Frontal cortex (tissue), 2 donors: ENCODE results near the gene ZCCHC17.

DNA sequence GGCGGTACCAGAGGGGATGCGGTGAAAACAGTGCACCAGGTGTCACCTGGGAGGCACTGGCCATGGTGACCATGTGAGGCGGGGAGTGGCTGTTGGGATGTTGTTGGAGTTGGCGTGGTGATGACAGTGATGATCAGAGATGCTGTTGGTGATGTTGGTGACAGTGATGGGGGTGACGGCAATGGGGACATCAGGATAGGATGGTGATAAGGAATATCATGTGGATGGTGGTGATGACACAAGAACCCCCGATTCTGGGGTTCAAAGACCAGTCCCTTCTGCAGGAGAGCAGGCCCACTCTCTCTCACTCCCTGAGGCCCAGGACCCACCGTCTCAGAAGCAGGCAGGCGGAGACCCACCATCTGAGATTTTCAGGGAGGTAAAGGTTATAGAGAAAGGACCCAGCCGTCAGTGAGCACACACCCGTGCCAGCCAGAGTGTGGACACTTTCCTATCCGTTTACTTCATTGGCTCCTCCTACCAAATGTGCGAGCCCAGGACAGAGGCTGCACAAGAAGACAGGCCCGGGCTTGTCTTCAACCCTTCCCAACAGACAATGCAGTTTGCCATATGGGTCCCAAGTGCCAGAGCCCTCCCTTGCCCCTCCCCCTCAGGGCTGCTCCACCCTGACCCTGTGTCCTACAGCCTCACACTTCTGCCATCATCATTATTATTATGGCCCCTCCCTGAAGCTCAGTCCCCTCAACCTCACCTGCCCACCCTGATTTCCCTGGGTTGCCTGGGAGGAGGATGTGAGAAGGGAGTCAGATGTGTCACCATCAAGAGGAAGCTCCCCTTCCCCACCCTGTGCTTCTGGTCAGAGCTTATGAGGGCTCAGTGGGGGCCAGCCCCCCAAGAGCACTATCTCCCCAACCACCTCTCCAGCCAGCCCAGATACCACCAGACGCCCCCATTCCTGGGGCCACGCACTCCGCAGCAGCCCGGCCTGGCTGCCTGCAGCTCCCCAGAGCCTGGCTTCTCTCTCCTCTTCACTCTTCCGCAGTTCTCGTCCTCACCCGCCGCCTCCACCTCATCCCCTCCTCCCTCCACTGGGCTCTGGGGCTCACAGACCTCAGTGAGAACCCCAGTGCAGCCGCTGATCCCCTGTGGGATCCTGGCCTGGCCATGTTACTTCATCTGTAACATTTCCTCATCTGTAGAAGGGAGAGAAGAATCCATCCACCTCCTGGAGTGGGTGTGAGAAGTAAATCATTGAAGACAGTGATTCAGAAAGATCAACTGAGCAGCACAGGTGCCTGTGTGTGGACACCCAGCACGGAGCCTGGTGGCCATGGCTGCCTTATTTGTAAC lies 9.4 kb downstream of the LAPTM5 start:
- RAMPAGE, long total RNA = no peak

- RAMPAGE, long total RNA = no peak
Observed at GRCh38 chr1:30749445-30750387, 7.9 kb downstream of the LAPTM5 start.

GRCh38 chr1:30768834-30769437 lies 11.4 kb upstream of the LAPTM5 start:
- RAMPAGE, long total RNA = no peak

DNA sequence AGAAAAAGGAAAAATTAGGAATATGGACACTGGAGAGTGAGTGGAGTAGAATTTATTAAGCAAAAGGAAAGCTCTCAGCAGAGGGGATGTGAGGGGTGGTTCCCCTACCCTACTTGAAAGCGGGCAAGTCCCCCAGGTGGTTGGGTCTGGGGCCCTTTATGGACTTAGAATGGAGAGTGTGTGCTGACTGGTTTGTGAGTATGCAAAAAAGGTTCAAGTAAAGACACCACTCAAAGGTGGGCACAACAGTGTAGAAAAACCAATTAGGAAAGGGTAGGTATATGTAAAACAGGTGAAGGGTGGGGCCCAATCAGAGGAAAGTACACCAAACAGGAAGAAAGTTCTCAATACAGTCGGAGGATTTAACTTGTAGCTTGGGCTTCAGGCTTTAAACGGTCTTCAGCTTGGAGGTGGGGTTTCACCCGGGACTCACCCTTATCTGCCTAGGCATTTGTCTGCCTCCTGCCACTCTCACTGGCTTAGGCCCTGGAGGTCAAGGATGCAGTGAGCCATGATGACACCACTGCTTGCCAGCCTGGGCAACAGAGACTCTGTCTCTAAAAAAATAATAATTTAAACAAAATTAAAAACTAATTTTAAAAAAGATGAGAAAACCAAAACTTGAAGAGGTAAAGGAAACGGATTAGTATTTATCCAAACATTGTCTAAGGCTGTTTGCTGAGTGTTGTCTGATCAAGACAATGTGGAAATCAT lies 6.8 kb upstream of the PUM1 start:
- RAMPAGE, long total RNA = no peak

GRCh38 chr1:31296882-31297526 lies at the start of gene ZCCHC17:
ZCCHC17 (plus strand) TSS chr1:31297032.
- RAMPAGE, long total RNA = no peak

DNA sequence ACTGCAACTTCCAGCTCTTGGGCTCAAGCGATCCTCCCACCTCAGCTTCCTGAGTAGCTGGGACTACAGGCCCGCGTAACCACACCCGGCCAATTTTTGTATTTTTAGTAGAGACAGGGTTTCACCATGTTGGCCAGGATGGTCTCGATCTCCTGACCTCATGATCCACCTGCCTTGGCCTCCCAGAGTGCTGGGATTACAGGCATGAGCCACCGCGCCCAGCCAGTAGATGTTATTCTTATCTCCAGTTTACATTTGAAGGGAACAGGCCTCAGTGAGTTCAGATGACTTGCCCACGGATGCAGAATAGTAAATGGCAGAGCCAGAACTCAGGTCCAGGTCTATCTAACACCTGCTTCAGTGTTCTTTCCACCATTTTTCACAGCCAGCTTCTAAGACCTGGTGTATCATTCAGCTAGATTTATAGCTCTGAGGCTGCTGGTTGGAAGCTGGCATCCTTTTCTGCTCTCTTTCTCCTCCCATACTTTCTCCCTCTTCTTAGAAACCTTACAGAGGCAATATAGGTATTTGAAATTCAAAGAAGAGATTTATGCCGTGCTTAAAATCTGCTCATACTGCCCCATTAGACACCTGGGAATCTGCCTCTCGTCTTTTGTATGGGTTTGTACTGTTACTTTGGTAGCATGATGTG lies 10.9 kb downstream of the FABP3 start:
- RAMPAGE, long total RNA = no peak

DNA sequence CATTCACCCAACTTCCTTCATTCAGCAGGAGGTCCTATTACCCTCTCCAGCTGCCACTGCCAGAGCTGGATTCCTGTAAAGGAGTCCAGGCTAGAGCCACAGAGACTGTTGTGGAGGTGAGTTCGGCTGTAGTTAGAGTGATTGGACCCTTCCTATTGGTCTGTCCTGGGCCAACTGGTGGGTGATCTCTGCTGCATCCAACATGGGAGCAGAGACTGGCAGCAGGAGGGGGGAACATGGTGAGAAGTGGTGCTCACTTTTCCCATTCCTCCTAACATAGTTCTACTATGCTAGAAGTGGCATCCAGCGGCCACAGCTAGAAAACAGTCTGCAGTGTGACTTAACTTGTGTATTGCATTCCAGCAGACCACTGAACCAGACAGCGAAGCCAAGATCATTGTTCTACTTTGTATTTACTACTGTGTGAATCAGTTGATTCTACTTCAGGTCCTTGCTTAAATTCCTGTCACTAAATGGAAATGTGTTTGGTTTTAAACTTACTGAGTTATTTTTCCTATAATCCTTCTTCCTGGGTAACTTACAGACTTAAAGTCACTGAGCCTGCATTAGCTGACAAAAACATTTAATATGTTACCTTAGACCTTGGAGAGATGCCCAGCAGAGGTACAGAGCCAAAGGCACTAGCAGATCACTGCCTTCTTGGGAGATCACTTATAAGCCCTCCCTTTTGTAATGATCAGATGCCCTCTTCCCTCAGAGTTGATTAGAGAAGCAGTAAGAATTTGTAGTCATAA lies 8.3 kb downstream of the FABP3 start:
- RAMPAGE, long total RNA = no peak

DNA sequence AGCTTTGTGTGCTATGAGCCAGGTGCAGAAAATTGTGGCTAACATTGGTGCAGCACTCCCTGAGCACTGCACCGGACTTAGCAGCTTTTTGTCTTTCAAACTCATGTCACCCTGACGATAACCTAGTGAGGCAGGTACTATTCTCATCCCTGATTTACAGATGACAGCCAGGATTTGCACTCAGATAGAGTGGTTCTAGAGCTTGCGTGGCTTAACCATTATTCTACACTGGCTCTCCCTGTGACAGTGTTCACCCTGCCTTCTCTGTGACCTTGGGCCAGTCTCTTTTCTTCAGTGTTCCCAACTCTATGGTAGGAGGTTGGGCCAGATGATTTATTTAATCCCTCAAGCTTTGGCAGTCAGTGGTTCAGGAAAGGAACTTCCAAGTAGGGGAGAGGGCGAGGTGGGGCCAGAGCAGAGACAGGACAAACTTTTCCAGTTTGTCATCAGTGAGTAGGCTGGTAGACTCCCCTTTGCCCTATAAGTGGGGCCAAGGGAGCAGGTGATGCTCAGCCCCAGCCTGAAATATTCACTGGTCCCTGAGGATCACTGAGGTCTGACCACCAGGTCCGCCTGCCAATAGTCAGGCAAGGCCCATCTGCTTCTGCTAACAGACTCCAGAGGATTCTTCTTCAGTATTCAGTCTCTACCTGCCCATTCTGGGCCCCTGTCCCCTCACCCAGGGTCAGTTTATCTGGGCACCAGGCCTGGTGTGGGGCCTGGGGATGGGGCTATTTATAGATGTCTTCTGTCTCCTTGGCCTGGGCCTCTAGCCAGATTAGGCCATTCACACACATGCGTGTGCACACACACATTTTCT lies 8.7 kb upstream of the FABP3 start:
- RAMPAGE, long total RNA = no peak

GRCh38 chr1:31409930-31410534 lies 3.0 kb upstream of the SERINC2 start:
- RAMPAGE, long total RNA = no peak

DNA sequence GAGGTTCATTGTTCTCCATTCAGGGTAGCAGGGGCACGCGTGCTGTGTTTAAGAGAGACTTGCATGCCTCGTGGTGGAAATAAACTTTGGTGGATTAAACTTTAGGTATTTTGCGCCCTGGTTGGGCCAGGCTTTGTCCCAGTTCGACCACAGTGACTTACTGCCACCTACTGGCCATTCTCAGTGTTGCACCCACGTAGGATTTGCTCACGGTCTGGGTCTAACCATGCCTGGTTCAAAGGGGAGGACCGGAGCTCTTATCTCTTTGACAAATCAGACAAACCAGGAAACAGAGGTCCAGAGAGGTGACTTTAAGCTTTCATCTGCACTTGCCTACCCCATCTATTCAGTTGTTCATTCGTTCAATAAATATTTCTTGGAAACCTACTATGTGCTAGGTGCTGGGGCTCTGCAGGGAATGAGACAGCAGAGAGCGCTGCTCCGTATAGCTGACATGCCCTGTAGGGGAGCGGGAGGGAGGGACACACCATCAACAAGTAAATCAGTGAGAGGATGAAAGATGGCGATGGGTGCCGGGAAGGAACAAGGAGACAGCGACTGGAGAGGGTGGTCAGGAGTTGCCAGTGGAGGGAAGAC lies 27.3 kb upstream of the TINAGL1 start:
- RAMPAGE, long total RNA = no peak

DNA sequence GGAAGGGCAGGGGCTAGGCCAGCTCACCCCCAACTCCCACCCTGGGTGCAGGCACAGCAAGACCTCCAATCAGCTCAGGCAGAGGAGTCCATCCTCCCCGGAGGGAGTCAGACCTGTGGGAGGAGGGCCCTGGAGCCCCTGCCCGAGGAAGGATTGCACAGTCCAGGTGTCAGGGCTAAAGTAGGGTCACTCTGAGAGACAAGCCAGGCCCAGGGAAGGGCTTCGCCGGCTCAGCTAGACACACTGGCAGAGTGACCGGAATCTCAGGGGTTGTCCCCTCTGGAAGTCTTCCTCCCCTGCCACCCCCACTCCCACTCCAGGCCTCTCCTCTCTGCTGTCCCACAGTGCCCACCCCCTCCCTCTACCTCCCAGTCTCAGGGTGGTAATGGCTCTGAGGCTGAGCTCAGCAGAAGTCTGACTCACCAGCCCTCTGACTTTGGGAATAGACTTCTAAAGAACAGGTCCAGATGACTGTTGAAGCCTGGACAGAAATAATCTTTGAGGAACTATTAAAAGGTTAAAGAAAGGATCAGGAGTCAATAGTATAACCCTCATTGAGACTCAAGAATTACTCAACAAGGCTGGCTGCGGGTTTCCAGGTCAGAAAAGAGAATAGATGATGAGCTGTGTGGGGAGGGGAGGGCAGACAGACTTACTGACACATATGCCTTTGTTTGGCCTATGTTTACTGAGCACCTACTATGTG lies 8.0 kb downstream of the HCRTR1 start:
- RAMPAGE, long total RNA = no peak

GRCh38 chr1:31627100-31627943 lies 9.8 kb downstream of the HCRTR1 start:
- RAMPAGE, long total RNA = no peak

GRCh38 chr1:31627944-31628772 lies 10.7 kb downstream of the HCRTR1 start:
- RAMPAGE, long total RNA = no peak

GRCh38 chr1:31631695-31632329 lies 12.9 kb downstream of the PEF1 start:
- RAMPAGE, long total RNA = no peak

DNA sequence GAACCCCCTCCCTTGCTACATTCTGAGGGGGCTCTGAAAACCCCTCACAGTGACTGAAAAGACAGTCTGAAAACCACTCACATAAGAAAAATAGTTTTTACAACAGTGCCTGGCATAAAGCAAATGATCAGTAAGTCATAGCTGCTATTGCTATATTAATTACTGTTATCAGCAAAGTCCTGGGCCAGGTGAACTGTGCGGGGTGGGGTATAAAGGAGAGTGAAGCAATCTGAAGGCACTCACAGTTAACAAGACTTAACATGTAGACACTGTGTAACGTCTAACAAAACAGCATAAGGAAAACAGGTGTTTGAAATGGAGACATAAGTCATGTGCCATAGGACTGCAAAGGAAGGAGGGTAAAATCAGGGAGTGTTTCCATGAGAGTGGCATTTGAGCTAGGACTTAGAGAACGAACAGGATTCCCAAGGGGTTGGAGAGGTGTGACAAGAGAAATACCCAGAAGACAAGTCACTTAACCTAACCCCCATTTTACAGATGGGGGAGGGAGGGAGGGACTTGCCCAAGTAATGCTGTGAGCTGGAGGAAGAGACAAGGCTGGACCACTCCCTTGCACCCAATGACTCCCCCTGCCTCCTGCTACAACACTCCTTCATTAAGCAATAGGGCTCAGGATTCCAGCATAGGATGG lies 6.8 kb downstream of the PEF1 start:
- RAMPAGE, long total RNA = no peak

DNA sequence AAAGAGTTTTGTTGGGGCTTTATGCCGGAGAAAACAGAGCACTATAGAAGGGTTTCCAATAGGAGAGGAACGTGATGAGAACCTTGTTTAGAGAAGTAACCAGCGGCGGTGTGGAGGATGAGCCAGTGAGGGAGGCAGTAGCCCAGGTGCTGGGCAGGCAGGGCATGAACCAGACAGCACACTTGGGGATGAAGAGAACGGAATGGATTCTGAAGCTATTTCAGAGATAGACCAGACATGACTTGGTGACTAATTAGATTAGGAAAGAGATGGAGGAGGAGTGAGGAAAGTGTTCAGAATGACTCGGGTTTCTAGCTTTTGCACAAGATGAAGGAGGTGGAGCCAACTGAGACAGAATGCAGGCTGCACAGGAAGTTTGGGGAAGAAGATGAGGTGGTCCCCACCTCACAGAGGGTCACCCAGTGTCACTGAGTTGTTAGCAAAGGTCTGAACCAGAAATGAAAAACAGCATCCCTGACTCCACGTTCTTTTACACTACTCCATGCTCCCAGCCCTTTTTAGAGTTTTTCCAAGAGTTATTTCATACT lies 5.1 kb downstream of the PEF1 start:
- RAMPAGE, long total RNA = no peak

- RAMPAGE, long total RNA = no peak
Observed at GRCh38 chr1:31640556-31641621, 3.8 kb downstream of the PEF1 start.

DNA sequence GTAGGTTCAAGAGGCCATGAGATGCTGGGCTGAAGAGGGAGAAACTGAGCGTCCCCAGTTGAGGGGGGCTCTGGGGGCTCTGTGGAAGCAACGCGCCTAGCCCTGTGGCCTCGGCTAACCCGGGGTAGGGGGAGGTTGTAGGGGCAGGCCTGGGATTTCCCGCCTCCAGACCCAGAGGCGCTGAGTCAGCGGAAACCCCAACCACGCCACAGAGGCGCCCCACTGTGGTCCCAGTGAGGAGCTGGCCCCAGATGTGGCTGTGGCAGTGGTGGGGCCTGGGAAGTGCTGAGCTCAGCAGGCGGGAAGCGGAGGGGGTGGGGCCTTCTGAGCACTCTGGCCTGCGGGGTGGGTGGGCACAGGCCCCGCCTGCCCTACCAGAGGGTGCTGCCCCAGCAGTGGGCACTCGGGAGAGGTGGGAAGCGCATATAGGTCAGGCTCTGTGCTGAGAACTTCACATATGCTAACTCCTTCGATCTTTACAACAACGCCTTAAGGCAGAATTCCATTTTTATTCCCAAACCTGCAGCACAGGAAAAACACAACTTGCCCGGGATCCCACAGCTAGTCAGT lies 1.4 kb upstream of the COL16A1 start:
- RAMPAGE, long total RNA = no peak

- RAMPAGE, long total RNA = no peak
Observed at GRCh38 chr1:31739086-31739845, 24.9 kb downstream of the ADGRB2 start.

DNA sequence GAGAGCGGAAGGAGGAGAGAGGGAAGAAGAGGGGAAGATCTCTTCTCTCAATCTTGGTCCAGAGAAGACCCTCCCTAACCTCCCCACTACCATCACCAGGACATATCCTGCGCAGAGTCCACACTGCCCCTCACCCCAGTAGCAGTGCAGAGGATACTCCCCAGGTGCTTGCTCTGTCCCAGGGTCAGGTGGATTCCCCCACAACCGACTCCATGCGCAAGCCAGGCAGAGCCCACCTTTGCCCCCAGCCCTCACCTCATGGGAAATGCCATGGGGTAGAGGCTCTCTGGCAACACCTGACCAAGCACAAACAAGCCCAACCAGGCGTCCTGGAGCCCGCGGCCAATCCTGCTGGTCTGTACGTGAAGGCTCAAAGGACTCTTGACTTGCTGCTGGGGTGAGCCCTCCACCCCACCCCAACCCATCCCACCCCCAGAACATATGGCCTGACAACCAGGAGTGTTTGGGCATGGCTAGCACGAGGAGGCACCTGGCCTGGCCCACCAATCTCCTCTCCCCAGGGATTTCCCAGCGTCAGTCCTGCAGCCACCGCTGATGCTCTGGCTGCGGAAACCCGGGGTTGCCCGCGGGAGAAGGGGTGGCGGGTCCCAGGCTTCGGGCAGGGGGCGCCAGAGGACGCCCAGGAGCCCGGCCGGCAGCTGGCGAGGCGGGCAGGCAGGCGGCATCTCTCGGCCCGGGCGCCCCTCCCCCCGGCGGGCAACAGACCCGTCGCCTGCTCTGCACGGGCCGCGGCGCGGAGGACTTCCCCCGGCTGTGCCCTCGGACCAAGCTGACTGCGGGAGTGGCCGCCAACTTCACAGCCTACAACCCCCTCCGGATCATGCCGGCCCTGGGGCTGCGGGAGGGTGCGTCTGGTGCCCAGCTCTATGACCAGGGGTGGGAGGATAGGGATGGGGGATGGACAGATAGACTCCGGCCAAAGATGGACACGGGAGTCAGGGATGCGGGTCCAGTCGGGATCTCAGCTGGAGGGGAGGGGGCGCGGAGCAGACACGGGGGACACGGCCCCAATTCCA lies 1.6 kb downstream of the ADGRB2 start:
- RAMPAGE, long total RNA = no peak